Measurements from ENCODE around the genes FOXD2 and DMRTA2.

DNA sequence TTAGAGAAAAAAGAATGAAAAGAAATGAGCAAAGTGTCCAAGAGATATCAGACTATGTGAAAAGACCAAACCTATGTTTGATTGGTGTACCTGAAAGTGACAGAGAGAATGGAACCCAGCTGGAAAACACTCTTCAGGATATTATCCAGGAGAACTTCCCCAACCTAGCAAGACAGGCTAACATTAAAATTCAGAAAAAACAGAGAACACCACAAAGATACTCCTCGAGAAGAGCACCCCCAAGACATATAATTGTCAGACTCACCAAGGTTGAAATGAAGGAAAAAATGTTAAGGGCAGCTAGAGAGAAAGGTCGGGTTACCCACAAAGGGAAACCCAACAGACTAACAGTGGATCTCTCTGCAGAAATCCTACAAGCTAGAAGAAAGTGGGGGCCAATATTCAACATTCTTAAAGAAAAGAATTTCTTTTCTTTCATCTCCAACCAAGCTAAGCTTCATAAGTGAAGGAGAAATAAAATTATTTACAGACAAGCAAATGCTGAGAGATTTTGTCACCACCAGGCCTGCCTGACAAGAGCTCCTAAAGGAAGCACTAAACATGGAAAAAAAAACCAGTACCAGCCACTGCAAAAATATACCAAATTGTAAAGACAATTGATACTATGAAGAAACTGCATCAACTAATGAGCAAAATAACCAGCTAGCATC, 37.0 kb upstream of the CYP4X1 start:
- RRBS: no CpG with 5 or more reads among the region's 2 CpGs

- RRBS: no CpG with 5 or more reads among the region's 4 CpGs
Observed at GRCh38 chr1:47187591-47188014, 2.2 kb downstream of the PDZK1IP1 start.

- RRBS: no CpG with 5 or more reads among the region's 18 CpGs
Observed at GRCh38 chr1:47226128-47226733, 5.8 kb downstream of the TAL1 start.

GRCh38 chr1:47234924-47235853, 3.2 kb upstream of the TAL1 start:
- RRBS: 3% methylated on average over 3 of the region's 23 CpGs

DNA sequence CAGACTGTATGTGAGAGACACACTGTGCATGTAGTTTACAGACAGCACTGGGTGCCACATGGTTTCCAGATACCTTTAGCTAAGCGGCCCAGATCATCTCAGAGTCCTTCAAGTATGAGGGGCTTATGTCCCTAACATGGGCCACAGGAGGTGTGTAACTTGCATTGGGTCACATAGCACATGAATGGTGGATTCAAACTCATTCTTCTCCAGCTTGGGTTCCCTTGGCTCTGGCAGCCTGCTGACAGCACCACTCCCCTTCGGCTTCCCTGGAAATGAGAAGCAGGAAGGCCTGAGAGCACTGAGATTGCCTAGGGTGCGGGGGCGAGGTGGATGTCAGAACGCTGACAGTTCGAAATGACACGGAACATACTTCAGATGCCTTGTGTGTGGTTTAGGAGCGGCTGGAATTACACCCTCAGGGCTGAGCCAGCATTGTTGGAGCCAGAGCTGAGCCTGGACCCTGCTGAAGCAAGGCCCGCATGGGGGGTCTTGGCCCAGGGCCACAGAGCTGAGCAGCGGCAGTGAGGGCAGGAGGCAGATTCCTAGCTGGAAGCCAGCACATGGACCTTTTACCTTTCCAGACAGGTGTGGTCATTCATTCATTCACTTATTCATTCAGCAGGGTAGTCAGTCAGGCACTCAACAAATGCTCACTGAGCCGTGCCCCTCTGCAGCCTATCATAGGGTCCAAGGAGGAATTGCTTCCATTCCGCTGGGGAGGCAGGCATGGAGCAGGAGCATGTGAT, 6.8 kb upstream of the FOXE3 start:
- RRBS: no CpG with 5 or more reads among the region's 12 CpGs

DNA sequence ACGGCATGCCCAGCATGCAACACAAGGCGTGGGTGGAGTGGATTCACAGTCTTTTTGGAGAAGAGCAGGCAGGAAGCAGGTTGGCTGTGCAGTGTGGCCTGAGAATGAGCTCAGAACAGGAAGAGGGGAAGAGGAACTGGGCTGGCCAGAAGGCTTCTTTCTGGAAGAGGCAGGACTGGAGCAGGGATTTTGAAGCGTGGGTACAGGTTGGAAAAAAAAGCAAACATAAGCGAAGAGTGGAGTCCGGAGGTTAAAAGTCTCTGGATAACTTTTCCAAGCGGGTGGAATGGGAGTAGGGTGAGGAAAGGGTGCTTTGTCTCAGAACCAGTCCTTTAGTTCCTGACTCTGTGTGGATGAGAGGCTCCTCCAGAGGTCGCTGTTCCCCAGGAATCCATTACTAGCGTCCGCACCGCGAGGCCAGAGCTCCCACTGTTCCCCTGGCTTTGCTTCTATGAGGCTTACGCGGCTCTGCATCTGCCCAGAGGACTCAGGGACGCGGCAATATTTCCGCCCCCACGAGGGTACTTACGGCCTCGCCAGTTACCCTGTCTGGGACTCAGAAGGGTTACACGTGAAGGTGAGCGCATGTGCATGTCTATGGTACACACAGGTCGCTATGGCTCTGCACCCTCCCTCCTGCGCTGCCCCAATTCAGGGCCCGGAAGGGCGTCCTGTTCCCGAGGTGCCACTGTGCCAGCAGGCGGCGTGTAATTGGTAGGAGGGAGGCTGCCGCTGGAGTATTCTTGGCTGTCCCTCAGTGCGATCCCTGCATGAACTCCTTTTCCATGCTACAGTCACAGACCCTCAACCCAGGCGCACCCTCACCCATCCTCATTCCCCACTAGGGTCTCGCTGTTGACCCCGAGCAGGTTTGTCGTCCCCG, 5.4 kb upstream of the FOXD2 start:
- RRBS: no CpG with 5 or more reads among the region's 35 CpGs

- RRBS: no CpG with 5 or more reads among the region's 33 CpGs
Observed at GRCh38 chr1:47434194-47434708, 3.6 kb upstream of the FOXD2 start.

- RRBS: 1% methylated on average over 49 of the region's 122 CpGs
Observed at GRCh38 chr1:47437473-47438474, at the start of gene FOXD2. Gene FOXD2 (plus strand): TSS chr1:47438044.

DNA sequence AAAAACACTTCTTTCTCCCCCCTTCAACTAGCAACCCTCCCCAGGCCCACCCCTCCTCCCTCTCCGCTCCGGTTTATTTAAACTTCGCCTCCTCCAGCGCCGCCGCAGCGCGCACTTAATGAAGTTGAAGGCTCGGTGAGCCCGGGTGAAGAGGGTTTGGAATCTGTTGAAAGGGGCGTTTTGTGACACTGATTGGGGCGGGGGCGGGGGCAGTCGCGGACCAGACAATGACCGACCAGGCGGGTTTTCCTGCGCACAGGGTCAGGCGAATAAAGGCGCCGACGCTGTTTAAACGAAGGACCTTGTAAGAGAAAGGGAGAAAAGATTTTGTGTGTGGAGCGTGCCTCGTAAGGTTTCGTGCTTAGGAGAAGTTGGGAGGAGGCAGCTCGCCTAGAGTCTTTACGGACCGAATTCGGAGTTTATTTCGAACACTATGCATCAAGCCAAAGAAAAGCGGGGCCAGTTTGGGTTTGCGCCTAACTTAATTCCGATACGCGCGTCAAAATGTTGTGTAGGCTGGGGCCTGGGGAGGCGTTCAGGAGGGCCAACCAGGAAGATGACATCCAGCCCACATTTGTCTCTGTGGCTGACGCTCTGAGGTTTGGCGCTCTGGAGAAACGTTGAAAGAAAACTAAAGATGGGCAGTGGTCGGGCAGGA, 6.3 kb downstream of the FOXD2 start:
- RRBS: 14% methylated on average over 9 of the region's 42 CpGs

GRCh38 chr1:47701834-47702069, 263.9 kb downstream of the FOXD2 start:
- RRBS: no CpG with 5 or more reads among the region's 1 CpG

GRCh38 chr1:47808665-47809143, 188.5 kb downstream of the TRABD2B start:
- RRBS: no CpG with 5 or more reads among the region's 4 CpGs

- RRBS: no CpG with 5 or more reads among the region's 6 CpGs
Observed at GRCh38 chr1:47902161-47902634, 95.0 kb downstream of the TRABD2B start.

- RRBS: no CpG with 5 or more reads among the region's 16 CpGs
Observed at GRCh38 chr1:48214222-48215196, 8.0 kb upstream of the SLC5A9 start.

- RRBS: 73% methylated on average over 4 of the region's 14 CpGs
Observed at GRCh38 chr1:48241521-48242787, 19.4 kb downstream of the SLC5A9 start.

DNA sequence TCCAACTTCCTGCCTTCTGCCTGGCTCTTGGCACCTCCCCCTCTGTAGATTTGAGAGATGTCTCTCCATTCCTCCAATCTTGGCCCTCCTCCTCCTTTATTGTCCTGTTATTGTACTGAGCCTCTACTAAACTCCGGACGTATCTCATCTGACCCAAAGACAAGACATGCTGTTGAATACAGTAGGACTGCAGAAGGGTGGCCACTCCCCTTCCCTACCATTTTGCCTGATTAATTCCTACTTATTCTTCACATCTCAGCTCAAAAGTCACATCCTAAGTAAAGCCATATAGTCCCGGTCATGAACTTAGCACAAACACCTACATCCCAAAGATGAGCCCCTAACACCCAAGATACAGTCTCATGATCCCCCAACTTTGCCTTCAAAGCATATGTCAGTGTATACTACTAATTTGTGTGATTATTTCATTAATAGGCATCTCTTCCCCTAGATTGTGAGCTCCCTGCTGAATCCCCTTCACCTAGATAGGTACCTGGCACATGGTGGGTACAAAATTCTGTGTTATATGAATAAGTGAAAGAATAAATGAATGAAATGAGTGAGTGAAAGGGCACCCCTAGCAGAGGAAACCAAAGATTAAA, 26.8 kb downstream of the SLC5A9 start:
- RRBS: no CpG with 5 or more reads among the region's 3 CpGs

DNA sequence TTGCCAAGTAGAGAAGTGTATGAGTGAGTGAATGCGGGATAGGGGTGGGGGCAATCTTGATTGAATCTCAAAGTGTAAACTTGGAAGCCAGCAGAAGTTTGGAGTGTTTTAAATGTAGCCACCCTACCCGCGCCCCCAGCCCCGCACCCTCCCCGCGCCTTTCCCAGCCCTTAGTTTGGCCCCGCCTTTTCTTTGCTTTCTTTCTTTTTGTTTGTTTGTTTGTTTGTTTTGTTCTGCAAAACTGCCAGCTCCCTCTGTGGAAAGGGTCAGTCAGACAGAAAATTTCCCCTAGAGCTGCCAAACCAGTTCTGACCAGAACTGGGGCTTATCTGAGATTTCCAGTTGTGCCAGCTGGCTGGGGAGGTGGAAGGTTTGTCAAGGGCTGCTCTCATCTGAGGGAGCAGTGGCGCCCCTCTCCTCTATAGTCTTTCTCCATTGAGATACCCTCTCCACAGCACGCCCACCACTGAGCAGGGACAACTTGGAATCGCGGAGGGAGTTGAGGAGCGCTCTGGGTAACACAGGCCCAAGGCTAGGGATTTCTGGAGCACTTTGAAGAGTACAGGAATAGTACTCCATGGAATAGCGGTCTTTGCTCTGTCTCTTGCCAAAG, 708 bp upstream of the BEND5 start:
- RRBS: no CpG with 5 or more reads among the region's 13 CpGs

DNA sequence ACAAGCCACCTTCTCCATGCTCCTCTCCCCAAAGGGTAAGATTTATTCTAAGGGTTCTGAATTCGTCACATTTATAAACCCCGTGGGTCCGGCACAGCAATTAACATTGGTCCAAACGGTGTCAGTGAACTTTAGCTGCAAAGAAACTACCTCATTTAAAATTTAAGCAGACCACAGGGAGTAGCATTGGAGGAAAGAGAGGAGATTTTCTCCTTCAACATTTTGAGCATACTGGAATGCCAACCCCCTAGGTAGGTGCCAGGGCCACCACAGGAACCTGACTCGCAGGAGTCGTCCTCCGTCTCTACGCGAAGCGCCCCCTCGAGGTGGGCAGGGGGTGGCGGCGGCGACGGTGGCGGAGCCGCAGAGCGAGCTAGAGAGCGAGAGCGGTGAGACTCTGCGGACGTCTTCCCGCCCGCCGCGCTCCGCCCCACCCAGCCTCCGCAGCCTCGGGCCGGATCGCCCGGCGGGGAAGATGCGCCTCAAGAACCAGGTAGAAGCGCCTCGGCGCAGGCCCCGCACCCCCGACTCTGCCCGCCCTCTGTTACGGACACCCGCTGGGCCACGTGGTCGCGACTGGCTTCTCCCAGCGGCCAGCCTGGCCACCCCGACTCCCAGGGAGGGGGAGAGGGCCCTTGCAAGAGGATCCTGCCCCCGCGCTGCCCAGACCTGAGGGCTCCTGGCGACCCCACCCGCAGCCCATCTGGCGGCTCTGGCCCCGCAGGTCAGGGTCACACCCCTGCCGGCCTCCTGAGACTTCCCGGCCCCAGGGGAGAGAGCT, 24.1 kb upstream of the AGBL4 start:
- RRBS: no CpG with 5 or more reads among the region's 55 CpGs

DNA sequence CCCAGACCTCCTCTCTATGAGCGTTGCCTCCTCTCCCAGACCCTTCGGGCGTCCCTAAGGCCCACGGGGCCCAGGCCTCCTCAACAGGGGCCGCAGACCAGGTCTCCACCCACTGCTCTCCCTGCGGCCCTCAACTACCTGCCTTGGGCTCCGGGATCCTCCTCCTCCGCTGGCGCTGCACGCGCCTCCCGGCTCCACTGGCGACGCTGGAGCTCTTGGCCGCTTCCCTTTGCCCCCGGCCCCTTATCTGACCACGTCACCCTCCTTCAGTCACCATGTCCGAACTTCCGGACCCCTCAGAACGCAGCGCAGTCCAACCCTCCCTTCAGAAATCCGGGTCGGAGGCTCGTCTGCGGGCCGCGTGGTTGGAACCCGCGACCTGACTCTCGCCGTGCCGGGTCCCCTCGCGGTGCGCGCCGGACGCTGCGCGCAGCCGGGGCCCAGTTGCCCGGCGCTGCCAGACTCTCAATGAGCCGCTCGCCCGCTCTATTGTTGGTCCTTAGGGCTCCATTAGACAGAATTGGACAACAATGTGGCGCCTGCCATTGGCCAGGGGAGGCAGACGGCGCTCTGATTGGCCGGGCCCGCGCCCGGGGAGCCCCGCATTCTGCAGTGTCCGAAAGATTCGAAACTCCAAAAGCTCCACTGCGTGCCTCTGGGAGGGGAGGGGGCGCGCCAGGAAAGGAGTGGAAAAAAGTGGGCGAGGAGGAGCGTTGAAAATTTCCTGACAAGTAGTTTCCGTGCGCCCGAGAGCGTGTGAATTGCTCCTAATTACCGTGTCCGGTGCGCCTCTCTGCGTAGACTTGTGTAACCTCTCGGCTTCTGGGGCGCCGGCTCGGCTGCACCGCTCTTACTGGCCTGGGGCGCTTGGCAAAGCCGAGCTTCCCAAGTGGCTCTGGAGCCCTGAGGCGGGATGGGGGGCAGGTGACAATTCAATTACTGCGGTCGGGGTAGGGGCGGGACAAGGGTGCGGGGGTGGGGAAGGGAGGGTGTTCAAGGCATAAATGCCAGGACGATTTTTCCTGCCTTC, at the start of gene DMRTA2:
TSS of gene DMRTA2 (minus strand) at position 470 of the 1,030 bp plus-strand sequence.
- RRBS: 2% methylated on average over 29 of the region's 82 CpGs

DNA sequence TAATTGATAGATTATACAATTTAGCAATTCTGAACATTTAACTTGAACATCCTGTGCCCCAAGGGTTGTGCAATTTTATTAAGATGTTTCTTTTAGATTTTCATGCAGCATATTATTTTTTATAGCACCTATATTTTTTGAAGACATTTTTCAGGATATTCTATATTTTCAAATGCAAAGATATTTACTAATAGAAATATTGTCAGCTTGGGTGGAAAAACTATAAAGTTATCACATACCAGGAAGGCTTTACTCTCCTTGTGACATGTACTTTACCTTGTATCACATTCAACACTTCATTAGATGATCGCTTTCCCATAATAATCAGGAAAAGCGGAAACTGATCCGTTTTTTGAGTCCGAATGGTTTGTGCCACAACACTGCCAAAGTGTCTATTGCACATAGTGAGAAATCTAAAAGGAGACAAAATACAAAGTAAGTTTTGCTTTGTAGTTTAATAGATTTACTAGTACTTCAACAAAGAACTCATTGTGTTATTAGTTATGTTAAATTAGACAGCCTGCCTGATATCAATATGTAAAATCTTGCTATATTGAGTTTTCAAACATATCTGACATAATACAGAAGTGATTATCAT, 116.2 kb upstream of the DMRTA2 start:
- RRBS: no CpG with 5 or more reads among the region's 4 CpGs

DNA sequence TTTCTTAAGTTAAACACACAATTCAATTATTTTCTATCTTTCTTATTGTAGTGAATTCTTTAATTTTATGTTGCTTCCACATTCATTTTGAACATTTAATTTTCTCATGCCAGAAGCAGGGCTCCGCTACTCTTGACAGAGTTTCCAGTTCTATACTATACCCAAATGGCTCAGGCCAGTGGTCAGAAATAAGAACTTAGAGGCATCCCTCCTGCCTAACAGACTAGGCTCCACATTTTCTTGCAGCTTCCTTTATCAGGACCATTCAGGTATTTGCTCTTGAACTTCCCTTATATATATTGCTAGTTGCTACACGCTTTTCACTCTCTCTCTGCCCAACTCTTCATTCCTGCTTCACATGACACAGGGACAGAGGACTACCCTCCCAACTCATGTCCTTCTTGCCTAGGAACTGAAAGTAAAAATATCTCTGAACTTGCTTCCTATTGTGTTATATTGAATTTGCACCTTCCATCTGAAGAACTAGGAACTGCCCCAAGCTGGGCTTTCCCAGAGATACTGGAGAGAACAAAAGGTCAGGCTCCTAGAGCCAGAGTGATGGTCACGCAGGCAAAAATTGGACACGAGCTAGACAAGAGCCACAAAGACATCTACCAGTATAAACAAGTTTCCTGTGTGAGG, 229.4 kb downstream of the FAF1 start:
- RRBS: no CpG with 5 or more reads among the region's 4 CpGs

Measured in cardiac fibroblast (primary cell).